HT-29 (cell line): ENCODE measurements around a stretch of chr6.

DNA sequence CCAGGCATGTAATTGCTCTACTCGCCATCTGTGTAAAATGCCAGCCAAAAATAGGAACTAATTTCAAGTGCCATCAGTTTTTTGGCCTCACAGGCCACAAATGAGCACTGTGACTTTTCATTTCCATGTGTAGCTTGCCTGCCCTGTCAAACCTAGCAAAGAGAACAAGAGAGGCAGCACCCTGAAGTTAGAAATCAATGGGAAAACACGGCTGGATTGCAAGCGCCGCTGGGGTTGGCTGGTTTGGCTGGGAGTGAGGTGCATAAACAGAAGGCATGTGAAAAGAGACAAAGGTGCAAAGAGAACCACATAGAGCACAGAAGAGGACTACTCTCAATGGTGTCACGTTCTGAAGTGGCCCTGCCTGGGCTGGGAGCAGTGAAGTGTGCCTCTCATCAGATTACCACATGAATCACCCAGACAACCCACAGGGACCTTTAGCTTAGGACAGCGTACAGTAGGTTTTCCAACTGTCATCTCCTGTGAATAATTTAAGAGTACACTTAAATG lies 78.0 kb upstream of the NHSL1 start:
- RAMPAGE, long total RNA = no peak

DNA sequence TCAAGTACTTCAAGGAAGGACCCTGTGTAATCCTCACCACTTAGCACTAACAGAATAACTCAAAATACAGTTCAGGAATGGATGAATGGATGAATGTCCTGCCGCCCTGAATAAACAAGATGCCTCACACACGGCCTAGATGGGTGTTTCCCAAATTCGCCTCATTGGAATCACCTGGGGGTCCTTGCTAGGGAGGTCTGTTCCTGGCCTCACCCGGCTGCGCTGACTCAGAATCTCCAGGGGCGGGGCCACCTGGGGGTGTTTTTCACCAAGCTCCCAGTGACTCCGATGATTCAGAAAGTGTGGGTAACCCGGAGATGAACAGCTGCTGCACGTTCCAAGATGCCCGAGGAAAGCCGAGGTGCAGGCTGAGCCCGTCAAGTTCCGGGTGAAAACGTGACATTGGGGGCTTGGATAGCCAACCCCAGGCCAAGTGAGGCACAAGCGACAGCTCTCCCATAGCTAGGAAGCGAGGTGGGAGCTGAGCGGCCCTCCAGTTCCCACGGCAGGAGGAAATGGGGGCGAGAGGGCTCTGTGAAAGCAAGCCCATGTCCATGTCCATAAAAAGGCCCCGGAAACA lies 90.9 kb upstream of the CCDC28A start:
- RAMPAGE, long total RNA = no peak

GRCh38 chr6:138912577-138913198 lies 75.4 kb downstream of the REPS1 start:
- RAMPAGE, long total RNA = no peak

DNA sequence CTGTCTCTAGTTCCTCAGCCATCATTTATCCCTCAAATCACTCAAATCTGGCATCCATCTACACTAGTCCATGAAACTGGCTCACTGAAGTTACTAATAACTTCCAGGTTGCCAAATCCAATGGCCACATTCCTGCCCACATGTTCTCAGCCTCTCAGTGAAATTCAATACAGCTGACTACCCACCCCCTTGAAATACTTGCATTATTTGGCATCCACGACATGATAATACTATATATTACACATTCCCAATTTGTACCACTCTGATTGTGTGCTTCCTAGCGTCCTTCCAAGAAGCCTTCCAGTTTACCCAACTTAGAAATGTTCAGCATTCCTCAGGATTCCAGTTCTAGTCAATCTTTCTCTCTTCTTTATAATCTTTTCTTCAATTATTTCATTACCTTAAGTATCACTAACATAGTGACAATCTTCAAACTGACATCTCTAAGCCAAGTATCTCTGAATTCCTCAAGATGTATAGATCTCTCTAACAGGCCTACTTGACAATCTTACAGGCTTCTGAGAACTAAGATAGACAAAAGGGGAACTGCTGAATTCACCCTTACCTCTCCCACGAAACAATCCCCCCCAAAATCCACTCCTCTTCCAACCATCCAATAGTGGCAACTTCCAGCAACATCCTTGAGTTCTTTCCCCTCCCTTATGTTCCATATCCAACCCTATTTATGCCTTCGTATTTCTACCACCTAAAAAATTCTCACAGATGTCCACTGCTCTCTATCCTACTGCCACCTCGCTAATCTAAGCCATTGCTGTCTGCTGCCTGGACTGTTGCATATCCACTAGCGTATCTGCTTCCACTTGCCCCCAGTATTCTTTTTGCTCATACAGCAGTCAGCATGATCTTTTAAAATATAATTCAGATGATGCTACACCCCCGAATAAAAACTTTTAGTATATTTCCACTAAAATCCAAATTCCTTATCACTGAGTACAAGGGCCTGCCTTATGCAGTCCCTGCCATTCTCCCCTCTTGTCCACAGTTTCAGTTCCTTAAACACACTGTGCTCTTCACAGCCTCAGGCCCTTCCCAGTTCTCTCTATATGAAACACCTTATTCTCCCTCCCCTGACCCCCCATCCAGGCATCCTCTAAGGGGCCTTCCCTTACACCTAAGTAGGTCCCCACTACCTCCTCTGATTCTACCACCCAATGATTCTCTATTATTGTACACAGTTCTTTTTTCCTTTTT lies 8.2 kb downstream of the REPS1 start:
- RAMPAGE, long total RNA = no peak

DNA sequence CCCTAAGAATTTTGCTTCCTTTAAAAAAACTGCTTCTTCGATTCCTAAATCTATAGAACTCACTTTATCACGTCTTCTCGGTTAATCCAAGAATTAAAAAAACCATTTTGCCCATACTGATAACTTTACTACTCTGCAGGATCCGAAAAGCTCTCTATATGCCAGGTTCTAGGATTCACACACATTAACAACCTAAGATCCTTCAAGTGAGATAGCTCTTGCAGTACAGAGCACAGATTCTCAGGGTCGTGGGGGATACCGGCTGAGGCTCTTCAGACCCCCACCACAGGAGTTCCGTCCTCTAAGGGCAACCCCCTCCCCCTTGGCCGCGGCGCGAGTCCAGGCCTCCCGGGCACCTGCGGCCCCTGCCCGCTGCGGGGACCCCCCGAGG lies 1.0 kb downstream of the REPS1 start:
- RAMPAGE, long total RNA = no peak

GRCh38 chr6:139137445-139138436 lies 2.9 kb downstream of the HECA start:
- RAMPAGE, long total RNA = no peak

GRCh38 chr6:139157638-139158122 lies 22.8 kb downstream of the HECA start:
- RAMPAGE, long total RNA = no peak

- RAMPAGE, long total RNA = no peak
Measured at GRCh38 chr6:139166055-139166742, 31.3 kb downstream of the HECA start.

- RAMPAGE, long total RNA = no peak
Measured at GRCh38 chr6:139176917-139178008, 42.4 kb downstream of the HECA start.

- RAMPAGE, long total RNA = no peak
Measured at GRCh38 chr6:139178124-139178575, 43.3 kb downstream of the HECA start.

- RAMPAGE, long total RNA = no peak
Measured at GRCh38 chr6:139371285-139372356, 2.8 kb downstream of the CITED2 start.

GRCh38 chr6:139372357-139372635 lies 2.2 kb downstream of the CITED2 start:
- RAMPAGE, long total RNA = no peak

DNA sequence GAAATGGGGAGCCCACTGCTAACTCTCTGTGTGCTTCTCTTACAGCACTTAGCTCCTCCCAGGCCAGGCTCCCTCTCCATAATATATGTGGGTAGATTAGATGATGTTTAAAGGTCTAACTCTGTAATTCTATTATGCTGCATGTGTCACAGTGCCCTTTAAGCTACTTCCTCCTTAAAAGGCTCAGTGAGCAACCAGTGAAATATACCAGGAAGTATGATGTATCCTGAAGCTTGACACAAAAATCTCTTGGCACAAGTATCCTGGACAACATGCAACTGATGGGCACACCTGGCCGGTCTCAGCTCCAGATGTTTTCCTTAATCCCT lies 59.1 kb upstream of the CITED2 start:
- RAMPAGE, long total RNA = no peak

DNA sequence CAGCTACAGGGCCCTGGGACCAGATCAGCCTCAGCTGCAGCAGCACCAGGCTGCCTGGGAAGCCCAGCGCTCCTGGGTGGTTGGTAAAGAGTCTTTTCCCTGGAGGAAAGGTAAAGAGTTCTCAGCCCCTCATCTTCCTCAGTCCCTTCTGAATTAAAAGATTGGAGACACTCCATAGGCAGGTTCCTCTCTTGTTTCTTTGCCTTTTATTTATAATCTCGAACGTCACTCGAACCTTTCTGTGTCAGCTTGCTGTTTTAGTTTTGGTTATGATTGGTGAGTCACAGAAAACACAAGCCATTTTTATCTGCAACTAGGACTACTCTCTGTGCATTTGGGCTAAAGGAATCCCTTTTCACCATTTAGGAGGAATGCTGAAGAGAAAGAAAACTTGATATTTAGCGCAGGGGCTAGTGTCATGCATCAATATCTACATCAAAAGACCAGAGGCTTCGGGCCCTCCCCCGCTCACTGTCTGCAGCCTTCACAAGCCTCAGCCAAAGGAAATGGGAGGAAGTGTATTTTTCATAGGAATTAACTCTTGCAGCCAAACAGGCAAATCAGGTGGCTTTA lies 507.7 kb upstream of the CITED2 start:
- RAMPAGE, long total RNA = no peak

DNA sequence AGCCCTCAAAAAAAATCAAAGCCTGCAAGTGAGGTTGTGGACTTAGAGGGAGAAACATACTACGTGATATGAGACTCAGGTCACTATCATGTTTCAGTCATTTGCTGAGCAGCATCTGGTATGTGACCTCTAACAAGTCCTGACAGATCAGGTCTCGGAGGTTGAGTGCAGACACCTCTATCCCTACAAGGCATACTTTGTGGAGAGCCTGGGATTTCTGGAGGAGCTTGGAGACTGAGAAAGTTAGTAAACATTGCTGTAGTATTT lies 1063.5 kb upstream of the CITED2 start:
- RAMPAGE, long total RNA = no peak

DNA sequence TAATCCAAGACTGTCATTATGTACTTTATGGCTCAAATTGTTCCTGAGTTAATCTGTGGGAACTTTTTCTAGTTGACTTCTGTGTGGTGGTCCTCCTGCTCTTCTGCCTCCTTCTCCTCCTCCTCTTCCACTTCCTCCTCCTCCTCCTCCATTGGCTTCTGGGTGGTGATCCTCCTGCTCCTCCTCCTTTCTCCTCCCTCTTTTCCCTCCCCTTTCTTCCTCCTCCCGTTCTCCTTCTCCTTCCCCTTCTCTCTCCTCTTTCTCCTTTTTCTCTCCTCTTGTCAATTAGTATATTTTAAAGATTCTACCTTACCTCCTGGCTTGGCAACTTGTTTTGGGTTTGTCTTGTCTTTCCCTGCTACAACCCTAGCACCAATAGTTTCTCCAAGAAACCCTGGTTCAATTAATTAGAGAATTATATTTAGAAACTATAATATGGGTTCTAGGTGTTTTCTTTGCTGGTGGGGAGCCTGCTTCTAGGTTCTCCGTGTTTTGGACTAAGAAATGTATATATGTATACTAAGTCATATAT lies 1248.9 kb upstream of the GJE1 start:
- RAMPAGE, long total RNA = no peak

DNA sequence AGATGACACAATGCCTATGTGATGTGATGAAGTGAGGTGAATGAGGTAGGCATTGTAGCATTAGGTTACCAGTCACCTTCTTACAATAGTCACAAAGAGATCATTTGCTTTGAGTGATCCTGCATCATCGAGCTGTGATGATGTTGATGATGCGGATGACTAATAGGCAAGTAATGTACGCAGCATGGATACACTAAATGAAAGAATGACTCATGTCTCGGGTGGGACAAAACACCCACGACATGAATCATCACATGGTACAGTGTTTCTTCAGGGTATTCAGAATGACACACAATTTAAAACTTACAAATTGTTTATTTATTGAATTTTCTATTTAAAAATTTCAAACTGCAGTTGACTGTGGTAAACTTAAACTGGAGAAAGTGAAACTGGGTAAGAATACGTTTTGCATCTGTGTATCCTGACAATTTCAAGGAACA lies 806.2 kb upstream of the GJE1 start:
- RAMPAGE, long total RNA = no peak

DNA sequence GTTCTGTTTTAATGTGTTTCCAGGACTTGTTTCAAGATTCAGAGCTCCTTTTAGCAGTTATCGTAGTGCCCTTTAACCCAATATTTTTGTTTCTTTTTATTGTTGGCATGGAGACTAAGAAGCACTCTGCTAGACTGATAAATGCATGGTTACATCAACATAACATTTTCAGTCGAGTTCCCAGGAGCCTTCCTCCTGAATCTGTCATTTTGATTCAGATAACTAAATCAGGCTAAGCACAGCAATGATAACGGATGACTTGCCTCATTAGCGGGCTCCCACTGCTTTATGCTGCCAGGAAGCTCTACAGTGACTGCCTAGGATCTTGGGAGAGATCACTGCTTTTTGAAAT lies 772.8 kb upstream of the GJE1 start:
- RAMPAGE, long total RNA = no peak

- RAMPAGE, long total RNA = no peak
Measured at GRCh38 chr6:142300609-142301341, 1.0 kb upstream of the ADGRG6 start.

- RAMPAGE, long total RNA = no peak
Measured at GRCh38 chr6:142303005-142303654, 1.3 kb downstream of the ADGRG6 start.